Retinal pigment epithelial cell (primary cell): ENCODE measurements around a stretch of chr15.

DNA sequence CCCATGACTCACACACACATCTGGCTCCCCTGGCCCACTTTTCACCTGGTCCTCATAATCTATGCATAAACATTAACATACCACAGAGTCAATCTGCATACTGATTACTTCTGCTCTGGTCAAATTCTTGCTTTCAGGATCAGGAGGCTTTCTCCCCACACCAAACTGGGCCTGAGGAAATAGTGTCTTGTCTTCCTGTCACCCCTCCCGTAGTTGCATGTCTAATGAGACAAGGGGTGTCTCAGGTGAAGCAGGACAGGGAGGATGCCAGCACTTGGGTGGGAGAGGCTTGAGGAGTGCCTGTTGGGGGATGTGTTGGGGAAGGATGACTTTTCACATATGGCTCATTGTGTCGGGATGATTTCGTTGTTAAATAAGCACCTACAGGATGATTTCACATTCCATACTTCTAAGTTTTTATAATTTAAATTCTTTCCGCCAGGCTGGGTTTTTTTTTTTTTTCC lies 142.2 kb downstream of the OR4F15 start:
- RRBS = no CpG with 5 or more reads among the region's 4 CpGs

DNA sequence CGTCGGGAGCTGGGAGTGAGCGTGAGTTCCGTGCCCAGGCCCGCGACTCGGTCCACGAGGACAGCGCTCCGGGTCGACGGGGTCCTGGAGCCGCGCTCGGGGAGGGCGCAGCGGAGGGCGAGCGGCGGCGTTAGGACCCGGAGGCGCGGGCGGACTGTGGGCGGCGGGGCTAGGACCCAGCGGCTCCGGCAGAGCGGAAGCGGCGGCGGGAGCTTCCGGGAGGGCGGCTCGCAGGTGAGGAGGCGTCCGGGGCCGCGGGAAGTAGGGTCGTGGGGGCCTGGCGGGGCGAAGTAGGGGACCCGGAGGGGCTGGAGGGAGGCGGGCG lies 149.4 kb downstream of the OR4F15 start:
- RRBS = no CpG with 5 or more reads among the region's 46 CpGs